Jurkat, Clone E6-1 (cell line): ENCODE measurements around a stretch of chr1.

- RRBS, result no CpG with 5 or more reads among the region's 6 CpGs
Measured at GRCh38 chr1:31374726-31375389, 2.0 kb upstream of the FABP3 start.

DNA sequence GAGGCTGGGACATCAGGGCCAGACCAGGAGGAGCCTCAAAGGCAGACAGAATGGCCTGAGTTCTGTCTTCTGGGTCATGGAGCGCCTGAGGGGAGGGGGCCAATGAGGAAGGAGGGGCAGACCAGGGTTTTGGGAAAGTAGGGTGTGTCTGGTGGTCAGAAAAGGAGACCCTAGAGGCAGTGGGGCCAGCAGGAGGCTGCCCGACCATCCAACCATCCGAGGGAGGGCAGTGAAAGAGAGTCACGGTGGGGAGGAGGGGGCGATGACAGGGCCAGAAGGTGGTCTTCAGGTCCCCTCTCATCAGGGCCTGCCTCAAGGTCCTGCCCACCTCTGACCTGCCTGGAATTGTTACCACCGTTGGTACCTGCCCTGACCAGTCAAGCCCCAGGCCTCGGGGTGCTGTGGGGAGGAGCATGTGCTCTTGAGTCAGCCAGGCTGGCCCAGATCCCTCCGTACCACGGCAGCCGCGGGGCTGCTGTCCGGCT lies 21.8 kb downstream of the SERINC2 start:
- RRBS, result no CpG with 5 or more reads among the region's 12 CpGs

DNA sequence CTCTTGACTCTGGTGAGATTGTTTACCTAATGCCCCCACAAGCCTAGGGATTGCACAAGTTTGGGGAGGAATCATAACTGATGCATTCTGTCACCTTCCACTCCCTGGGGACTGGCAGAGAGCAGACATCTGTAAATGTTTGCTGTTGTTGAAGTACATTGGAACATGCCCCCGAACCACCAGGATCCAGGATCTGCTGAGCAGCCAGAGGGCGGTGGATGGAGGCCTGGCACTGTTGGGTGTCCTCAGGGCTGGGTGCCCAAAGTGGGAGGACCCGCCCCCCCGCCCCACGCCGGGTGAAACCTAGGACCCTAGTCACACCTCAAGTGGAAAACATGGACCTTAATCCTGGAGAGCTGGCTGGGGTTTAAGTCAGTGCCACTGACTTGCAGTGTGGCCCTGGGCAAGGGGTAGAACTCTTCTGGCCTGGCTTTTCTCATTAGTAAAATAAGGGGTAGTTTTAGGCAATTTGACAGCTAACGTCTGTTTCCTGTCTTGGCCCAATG lies 32.2 kb downstream of the SERINC2 start:
- RRBS, result no CpG with 5 or more reads among the region's 7 CpGs

GRCh38 chr1:31483177-31484055 lies 70.4 kb downstream of the SERINC2 start:
- RRBS, result no CpG with 5 or more reads among the region's 11 CpGs

GRCh38 chr1:31501269-31501692 lies 75.0 kb upstream of the TINAGL1 start:
- RRBS, result no CpG with 5 or more reads among the region's 7 CpGs

DNA sequence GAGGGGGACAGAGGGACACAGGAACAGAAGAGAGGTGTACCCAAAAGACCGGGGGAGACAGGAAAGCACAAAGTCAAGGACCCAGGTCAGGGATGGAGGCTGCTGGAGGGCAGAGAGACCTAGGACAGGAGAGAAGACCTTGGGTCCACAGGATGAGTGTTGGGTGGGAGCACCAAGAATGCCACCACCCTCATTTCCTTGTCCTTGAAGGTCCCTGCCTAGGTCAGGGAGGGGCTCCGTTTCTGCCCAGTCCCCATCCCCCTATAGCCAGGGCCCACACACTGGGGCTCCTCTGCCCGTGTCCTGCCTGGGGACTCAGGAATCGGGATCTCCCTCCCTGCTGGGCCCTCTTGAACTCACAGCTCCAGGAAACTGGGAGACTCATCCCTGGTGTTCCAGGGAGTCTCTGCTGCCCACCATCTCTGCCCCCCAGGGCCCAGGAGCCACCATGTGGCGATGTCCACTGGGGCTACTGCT lies 424 bp downstream of the TINAGL1 start:
- RRBS, result no CpG with 5 or more reads among the region's 5 CpGs

- RRBS, result no CpG with 5 or more reads among the region's 4 CpGs
Measured at GRCh38 chr1:31591840-31592047, 15.4 kb downstream of the TINAGL1 start.

- RRBS, result no CpG with 5 or more reads among the region's 2 CpGs
Measured at GRCh38 chr1:31605685-31606059, 11.8 kb upstream of the HCRTR1 start.

- RRBS, result no CpG with 5 or more reads among the region's 5 CpGs
Measured at GRCh38 chr1:31606060-31606440, 11.4 kb upstream of the HCRTR1 start.

- RRBS, result no CpG with 5 or more reads among the region's 3 CpGs
Measured at GRCh38 chr1:31631695-31632329, 12.9 kb downstream of the PEF1 start.

DNA sequence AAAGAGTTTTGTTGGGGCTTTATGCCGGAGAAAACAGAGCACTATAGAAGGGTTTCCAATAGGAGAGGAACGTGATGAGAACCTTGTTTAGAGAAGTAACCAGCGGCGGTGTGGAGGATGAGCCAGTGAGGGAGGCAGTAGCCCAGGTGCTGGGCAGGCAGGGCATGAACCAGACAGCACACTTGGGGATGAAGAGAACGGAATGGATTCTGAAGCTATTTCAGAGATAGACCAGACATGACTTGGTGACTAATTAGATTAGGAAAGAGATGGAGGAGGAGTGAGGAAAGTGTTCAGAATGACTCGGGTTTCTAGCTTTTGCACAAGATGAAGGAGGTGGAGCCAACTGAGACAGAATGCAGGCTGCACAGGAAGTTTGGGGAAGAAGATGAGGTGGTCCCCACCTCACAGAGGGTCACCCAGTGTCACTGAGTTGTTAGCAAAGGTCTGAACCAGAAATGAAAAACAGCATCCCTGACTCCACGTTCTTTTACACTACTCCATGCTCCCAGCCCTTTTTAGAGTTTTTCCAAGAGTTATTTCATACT lies 5.1 kb downstream of the PEF1 start:
- RRBS, result no CpG with 5 or more reads among the region's 7 CpGs

- RRBS, result 33% methylated on average over 1 of the region's 8 CpGs
Measured at GRCh38 chr1:31668649-31669059, 24.0 kb upstream of the PEF1 start.

- RRBS, result 78% methylated on average over 3 of the region's 15 CpGs
Measured at GRCh38 chr1:31694617-31695412, 9.0 kb downstream of the COL16A1 start.

DNA sequence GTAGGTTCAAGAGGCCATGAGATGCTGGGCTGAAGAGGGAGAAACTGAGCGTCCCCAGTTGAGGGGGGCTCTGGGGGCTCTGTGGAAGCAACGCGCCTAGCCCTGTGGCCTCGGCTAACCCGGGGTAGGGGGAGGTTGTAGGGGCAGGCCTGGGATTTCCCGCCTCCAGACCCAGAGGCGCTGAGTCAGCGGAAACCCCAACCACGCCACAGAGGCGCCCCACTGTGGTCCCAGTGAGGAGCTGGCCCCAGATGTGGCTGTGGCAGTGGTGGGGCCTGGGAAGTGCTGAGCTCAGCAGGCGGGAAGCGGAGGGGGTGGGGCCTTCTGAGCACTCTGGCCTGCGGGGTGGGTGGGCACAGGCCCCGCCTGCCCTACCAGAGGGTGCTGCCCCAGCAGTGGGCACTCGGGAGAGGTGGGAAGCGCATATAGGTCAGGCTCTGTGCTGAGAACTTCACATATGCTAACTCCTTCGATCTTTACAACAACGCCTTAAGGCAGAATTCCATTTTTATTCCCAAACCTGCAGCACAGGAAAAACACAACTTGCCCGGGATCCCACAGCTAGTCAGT lies 1.4 kb upstream of the COL16A1 start:
- RRBS, result no CpG with 5 or more reads among the region's 19 CpGs

DNA sequence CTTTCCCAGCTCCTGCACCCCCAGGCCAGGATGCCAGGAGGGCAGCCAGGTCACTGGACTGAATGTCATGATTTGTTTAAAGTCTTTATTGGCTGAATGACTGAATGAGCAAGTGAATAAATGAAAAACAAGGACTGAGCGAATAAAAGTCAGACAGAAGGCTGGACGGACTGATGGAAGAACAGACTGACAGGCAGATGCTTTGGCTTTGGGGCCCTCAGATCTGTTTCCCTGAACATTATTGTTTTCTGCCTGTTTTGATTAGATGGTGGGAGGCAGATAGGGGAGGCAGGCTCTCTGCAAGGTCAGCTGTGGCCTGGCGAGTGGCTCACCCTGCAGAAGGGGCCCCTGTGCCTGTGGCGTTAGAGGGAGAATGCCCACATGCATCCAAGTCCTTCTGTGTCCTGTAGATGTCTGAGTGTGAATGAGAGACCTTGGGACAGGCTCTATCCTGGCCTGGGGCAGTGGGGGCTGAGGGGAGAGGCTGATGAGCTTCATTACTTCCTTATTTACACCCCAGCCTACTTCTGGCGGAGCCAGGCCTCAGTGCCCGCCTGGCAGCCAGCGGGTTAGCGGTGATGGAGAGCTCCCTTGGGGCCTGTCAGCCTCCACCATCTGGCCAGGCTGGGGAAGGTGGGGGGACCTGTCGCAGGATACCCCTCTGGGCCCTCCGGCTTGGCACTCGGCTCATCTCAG lies 20.5 kb upstream of the ADGRB2 start:
- RRBS, result no CpG with 5 or more reads among the region's 11 CpGs

GRCh38 chr1:31802468-31803058 lies 13.3 kb downstream of the SPOCD1 start:
- RRBS, result no CpG with 5 or more reads among the region's 9 CpGs

DNA sequence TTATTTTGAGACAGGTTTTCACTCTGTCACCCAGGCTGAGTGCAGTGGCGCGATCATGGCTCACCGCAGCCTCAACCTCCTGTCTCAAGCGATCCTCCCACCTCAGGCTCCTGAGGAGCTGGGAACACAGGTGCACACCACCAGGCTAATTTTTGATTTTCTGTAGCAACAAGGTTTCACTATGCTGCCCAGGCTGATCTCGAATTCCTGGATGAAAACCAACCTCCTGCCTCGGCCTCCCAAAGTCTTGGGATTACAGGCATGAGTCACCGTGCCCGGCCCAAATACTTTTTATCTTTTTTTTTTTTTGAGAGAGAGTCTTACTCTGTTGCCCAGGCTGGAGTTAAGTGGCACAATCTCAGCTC lies 15.5 kb downstream of the PTP4A2 start:
- RRBS, result no CpG with 5 or more reads among the region's 8 CpGs

- RRBS, result 2% methylated on average over 20 of the region's 81 CpGs
Measured at GRCh38 chr1:32013977-32014820, 531 bp downstream of the KHDRBS1 start.

GRCh38 chr1:32023377-32023816 lies 9.7 kb downstream of the KHDRBS1 start:
- RRBS, result no CpG with 5 or more reads among the region's 3 CpGs

DNA sequence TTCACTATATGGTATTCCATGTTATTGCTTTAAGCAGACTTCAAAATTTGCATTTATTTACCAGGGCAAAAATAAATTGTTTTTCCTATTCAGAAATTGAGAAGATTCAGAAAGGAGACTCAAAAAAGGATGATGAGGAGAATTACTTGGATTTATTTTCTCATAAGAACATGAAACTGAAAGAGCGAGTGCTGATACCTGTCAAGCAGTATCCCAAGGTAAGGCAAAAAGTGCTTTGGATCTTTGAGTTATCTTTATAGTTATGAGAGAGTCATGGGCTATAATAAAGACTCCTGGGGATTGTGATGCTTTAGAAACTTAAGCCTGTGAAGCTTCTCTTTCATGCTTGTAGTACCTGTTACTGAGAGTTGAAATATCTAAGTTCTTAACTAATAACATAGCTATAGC lies 16.5 kb downstream of the KHDRBS1 start:
- RRBS, result no CpG with 5 or more reads among the region's 1 CpG